Brain (tissue), 1 donor: ENCODE measurements around the gene SSR1.

- RRBS: no CpG with 5 or more reads among the region's 4 CpGs
Measured at GRCh38 chr6:6723599-6723935, 135.0 kb downstream of the LY86 start.

DNA sequence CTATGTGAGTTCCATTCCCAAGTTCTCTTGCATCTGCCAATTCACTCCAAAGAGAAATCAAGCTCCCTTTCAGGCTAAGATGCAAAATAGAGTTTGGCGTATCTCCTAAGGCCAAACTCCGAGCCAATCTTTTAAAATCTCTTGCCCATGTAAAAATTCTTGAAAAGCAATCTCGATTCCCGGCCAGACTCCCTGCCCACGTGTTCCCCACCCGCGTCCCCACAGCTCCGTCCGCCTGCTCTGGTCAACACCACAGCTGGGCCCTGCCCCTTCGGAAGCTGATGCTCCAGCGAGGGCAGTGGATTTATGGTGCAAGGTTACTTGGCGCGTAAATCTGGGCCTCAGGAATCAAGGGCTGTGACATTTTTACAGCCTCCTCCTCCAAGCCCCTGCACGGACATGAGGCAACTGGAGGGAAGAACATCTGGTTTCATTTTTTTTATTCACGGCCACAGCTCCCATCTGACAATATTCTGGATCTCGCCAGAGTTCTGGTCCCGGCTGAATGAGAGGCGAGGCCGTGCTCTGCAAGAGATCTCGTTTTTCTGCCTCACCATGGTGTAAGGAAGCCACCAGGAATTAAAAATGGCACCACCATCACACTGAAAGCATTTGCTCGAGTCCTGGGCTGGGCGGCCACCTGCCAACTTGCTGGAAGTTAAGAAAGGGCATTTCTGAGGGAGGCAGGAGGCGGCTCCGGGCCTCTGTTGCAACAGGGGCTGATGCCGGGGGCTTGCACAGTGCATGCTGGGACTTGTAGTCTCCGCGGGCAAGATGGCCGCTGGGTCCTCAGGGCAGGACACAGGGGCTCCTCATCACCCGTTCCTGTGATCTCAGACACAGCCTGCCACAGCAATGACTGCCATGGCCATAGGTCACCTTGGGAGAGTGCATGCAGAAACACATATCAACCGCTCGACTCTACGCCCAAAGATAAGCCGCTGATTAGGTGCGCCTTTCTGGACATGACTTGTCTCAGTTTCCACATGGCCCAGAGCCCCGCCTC is 148.4 kb downstream of the LY86 start:
- RRBS: no CpG with 5 or more reads among the region's 35 CpGs

DNA sequence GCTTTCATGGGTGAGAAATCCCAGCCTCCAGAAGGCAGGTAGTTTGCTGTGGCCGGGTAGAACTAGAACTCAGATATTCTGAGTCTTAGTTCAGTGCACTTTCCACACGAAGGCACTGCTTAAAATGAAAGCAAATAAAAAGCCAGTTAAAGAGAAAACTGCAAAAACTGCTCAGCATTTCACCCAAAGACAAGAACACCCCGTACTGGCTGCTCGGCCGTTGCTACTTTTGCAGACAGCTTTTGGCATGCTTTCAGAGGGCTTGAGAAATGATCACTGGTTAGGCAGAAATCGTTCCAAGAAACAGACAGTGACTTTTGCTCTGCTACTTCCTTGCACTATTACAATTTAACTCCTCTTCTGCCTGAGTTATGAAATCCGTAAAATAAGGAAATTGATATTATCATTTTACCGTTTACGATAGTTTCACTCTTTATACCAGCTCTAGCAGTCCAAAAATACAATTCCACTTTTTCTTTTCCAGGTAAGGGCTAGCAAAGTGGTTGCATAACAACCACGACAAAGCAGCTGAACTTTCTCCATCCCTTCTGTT is 192.0 kb upstream of the RREB1 start:
- RRBS: no CpG with 5 or more reads among the region's 10 CpGs

DNA sequence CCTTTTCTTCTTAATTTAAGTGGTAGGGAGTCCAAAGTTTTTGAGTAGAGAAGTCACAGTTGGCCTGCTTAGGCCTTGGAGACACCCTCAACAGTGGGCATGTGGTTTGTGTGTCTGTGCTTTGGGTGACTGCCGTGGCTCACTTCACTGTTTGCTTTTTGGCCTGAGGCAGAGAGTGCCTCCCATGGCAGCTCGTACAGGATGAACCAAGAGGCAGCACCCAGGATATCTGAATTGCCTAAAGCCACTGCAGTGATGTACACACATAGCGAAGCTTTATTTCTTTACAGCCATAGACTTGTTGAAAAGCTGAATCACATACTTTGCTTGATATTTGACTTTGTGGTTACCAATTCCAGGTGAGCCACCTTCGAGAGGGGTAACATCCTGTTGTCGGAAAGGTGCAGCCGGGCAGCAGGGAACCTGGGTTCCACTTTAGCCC is 21.6 kb downstream of the RREB1 start:
- RRBS: no CpG with 5 or more reads among the region's 6 CpGs

DNA sequence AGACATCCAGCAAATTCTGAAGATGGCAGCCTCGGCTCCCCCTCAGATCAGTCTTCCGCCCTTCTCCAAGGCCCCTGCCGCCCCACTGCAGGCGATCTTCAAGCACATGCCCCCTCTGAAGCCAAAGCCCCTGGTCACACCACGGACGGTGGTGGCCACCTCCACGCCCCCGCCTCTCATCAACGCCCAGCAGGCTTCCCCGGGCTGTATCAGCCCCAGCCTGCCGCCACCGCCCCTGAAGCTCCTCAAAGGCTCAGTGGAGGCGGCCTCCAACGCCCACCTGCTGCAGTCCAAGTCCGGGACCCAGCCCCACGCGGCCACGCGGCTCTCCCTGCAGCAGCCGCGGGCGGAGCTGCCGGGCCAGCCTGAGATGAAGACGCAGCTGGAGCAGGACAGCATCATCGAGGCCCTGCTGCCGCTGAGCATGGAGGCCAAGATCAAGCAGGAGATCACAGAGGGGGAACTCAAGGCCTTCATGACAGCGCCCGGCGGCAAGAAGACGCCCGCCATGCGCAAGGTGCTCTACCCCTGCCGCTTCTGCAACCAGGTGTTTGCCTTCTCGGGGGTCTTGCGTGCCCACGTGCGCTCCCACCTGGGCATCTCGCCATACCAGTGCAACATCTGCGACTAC is 83.4 kb downstream of the SSR1 start:
- RRBS: 95% methylated on average over 14 of the region's 39 CpGs

GRCh38 chr6:7250031-7250508 is 62.9 kb downstream of the SSR1 start:
- RRBS: no CpG with 5 or more reads among the region's 5 CpGs

GRCh38 chr6:7281243-7282134 is 31.5 kb downstream of the SSR1 start:
- RRBS: no CpG with 5 or more reads among the region's 10 CpGs

DNA sequence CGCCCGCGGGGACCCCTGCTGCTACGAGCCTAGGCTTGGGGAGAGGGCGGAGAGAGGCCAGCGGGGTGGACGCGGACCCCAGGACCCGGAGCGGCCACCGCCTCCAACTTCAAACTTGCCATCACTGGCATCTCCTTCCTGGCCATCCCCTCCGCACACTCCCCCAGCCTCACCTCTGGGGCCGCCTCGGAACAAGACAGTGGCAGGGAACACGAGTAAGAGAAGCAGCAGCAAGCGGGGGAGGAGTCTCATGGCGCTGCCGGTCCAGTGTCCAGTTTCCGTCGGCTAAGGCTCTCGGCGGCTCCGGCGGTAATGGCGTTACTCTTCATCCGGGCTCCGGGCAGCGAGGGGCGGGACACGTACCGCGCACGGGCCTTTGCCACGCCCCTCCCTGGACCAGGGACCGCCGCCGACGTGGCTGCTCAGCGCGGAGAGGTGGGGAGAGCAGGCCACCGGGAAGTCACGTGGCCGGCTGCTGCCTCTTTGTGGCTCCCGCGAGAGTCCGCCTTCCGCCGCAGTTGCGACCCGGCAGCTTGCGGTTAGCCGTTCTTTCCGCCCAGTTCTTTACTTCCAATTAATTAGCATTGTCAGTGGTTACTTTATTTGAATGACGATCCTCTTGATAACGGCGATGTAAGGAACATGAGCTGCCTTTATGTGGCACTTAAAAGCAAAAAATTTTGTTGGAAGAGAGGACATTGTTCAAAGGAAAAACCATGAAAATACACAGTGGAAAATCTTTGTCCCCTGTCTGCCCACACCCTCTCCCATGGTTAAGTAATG is at the start of gene SSR1:
TSS of gene SSR1 (minus strand) at position 331 of the 783 bp plus-strand sequence.
- RRBS: 2% methylated on average over 14 of the region's 56 CpGs

DNA sequence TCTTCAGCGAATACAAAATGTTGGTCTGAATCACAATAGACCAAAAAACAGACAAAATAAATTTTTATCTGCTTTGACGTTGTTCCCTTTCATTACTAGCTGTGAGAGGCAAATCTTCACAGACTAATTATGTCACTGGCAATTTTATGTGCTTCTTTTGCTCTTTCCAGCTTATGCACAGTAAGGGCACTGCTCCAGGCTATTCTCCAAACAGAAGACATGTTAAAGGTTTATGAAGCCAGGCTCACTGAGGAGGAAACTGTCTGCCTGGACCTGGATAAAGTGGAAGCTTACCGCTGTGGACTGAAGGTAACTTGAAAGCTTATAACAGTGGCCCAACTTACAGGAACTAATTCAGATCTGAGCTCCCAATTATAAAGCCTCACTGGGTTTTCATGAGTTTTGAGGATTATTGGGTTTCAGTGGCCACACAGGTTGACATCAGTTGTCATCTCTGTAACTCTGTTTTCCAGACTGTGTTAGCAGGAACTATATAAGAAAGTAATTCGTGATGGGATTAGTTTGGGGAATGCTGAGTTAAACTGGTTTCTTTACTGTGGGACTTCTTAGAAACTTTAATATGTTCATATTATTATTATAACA is 15.4 kb upstream of the SNRNP48 start:
- RRBS: no CpG with 5 or more reads among the region's 4 CpGs

DNA sequence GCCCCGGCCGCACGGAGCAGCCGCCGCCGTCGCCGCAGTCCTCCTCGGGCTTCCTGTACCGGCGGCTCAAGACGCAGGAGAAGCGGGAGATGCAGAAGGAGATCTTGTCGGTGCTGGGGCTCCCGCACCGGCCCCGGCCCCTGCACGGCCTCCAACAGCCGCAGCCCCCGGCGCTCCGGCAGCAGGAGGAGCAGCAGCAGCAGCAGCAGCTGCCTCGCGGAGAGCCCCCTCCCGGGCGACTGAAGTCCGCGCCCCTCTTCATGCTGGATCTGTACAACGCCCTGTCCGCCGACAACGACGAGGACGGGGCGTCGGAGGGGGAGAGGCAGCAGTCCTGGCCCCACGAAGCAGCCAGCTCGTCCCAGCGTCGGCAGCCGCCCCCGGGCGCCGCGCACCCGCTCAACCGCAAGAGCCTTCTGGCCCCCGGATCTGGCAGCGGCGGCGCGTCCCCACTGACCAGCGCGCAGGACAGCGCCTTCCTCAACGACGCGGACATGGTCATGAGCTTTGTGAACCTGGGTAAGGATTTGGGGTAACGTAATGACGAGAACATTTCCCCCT is 1.3 kb downstream of the BMP6 start:
- RRBS: 2% methylated on average over 26 of the region's 60 CpGs

- RRBS: no CpG with 5 or more reads among the region's 9 CpGs
Measured at GRCh38 chr6:7729144-7729586, 3.3 kb downstream of the BMP6 start.

- RRBS: no CpG with 5 or more reads among the region's 7 CpGs
Measured at GRCh38 chr6:7906881-7907562, 3.6 kb downstream of the TXNDC5 start.

DNA sequence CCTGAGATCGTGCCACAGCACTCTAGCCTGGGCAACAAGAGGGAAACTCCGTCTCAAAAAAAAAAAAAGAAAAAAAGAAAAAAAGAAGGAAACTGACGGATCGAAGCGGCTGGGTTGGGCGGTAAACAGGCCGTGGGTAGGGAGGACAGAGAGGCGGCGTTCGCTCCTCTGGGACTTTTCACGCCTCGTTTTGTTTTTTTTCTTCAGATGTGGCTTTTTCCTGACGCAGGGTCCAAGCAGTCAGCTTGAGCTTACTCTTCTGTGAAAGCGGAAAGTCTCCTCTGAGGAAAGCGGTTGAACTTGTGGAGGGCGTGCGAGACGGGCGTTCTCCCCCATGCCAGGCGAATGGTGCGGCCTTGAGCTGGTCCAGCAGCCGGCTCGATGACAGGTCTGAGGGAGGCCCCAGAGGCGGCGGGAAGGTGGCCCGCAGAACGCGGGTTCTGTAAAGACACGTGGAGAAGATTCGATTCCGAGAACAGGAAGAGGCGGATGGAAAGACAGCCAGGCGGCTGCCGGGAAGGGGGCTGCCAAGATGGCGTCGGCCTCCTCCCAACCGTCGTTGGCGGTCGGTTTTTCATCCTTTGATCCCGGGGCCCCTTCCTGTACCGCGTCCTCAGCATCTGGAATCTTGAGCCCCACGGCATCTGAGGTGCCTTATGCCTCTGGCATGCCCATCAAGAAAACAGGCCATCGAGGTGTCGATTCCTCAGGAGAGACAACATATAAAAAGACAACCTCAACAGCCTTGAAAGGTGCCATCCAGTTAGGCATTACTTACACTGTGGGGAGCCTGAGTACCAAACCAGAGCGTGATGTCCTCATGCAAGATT is 75.6 kb upstream of the TXNDC5 start:
- RRBS: 98% methylated on average over 10 of the region's 47 CpGs

- RRBS: no CpG with 5 or more reads among the region's 2 CpGs
Measured at GRCh38 chr6:8638112-8638652, 202.8 kb upstream of the SLC35B3 start.

DNA sequence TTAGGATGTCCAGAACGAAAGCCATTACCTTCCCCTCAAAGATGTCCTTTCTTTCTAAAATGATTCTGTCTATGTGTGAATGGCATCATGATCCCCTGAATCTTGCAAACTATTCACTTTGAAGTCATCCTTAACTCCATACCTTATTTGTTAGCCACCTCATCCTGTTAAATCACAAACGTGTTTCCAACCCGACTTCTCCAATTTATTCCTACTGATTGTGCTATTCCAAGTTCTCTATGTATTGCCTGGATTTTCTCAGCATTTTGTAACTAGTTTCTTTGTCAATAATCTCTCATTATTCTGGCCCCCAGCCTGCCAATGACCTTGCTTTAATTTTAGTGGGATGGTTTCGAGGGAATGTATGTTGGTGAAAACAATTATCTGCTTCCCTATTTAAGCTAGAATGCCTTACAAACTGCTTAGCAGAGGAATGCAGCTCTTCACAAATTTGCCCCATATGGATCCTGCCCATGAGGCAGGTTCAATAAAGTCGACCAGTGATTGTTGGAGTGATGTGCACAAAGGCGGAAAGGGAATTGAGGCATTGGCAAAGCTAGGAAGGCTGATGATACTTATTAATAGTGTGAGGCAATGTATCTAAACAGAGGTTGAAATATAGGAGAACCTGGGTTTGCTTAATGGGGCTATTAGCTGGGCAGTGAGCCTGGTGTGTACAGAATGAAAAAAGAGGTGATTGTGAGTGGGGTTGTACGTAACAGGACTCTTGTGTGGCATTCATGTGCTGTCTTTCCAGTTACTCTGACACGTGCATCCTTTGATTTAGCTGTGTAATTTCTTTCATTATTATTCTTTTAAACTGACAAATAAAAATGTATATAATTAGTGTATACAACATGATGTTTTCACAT is 220.1 kb upstream of the SLC35B3 start:
- RRBS: no CpG with 5 or more reads among the region's 8 CpGs

GRCh38 chr6:10205842-10206221 is 209.0 kb downstream of the TFAP2A start:
- RRBS: no CpG with 5 or more reads among the region's 4 CpGs

- RRBS: 39% methylated on average over 3 of the region's 23 CpGs
Measured at GRCh38 chr6:10417557-10418043, 2.7 kb upstream of the TFAP2A start.

- RRBS: no CpG with 5 or more reads among the region's 13 CpGs
Measured at GRCh38 chr6:10485775-10486240, 35.3 kb upstream of the GCNT2 start.

- RRBS: no CpG with 5 or more reads among the region's 23 CpGs
Measured at GRCh38 chr6:10528960-10529995, 8.1 kb downstream of the GCNT2 start.

DNA sequence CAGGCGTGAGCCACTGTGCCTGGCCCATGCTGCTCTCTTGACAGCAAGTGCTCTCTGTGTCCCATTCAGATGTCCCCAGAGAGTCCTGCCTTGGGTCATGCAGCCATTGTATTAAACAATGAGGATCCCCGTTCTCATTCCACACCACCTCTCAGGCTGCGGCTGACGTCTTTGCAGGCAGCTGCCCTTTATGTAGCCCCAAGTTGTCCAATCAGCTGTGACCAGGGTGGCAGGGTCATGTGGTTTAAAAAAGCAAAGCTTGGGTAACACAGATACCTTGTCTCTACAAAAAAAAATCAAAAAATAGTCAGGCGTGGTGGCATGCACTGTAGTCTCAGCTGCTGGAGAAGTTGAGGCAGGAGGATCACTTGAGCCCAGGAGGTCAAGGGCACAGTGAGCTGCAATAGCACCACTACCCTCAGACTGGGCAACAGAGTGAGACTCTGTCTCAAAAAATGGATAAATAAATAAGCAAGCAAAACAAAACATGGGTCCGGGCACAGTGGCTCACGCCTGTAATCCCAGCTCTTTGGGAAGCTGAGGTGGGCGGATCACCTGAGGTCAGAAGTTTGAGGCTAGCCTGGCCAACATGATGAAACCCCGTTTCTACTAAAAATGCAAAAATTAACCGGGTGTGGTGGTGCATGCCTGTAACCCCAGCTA is 13.4 kb downstream of the GCNT2 start:
- RRBS: no CpG with 5 or more reads among the region's 10 CpGs